HCT116 (cell line): ENCODE measurements around the genes F2RL1 and BHMT.

- RRBS = no CpG with 5 or more reads among the region's 4 CpGs
These were observed 17.2 kb downstream of the F2RL2 start for GRCh38 chr5:76605935-76606489.

DNA sequence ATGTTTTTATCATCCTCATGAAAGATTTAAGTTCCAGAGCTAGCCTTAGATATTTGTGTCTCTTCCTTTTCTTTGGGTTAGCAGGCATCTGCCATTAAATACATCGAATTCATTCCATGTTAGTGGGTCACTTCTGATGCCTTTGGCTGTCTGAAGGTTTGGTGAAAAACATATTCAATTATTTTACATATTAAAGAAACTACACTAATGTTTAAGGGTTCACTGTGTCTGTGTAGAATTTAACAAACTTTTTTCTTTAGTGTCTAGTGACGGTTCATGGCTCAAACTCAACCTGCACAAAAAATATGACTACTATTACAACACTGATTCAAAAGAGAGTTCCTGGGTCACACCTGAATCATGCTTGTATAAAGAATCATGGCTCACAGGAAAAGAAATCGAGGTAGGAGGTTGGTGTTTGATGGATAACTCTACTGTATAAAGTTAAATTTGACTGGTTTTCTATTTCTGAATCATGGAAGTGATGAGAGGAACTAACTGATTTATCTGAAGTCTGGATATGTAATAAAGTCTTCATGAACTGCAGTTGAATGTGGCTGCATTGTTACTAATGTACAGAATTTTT lies 13.7 kb upstream of the F2RL2 start:
- RRBS = no CpG with 5 or more reads among the region's 3 CpGs

- RRBS = no CpG with 5 or more reads among the region's 2 CpGs
These were observed 20.3 kb downstream of the F2R start for GRCh38 chr5:76736232-76736640.

GRCh38 chr5:76818697-76819485 lies at the start of gene F2RL1:
F2RL1 (plus strand) TSS chr5:76819030.
- RRBS = 2% methylated on average over 4 of the region's 64 CpGs

DNA sequence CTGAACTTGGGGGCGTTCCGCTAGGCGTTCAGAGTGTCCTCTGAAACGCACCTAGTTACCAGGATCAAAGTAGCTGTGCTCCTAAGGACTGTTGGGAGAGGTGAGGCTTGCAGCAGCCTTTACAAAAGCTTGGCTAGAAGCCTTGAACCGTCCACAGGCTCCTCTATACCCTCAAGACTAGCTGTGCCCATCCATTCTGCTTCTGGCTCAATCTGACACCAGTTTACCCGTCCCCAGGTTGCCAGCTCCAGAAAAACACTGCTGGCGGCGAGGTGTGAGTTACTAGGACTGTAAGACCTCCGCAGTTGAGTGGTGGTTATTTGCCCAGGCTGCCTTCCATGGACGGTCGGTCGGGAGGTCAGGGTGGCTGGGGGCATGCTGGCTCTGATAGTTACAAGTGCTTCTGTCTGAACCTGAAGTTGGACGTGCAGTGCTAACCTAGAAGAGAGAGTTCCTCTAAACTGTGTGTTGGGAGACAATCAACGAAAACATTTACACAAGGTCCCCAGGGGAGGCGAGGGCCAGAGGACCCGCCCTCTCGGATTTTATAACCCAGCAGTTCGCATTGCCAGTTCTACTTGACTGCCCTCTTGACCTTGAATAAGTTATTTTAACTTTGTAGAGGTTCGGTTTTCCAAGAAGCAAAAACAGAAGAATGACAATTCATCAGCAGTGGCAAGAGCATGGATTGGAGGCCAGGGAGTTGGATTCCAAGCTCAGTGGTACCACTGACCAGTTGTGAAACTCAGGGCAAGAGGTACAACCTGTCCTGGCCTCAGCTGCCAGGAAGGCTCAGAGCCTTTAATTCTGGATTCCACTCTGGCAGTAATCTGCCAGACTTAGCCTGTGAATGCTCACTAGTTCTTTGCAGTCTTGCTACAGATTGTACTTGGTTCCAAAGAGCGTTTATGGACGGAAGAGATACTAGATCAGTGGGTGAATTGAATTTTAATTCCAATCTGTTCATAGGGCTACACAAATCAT lies 28.8 kb upstream of the PDE8B start:
- RRBS = no CpG with 5 or more reads among the region's 21 CpGs

- RRBS = no CpG with 5 or more reads among the region's 4 CpGs
These were observed 133.2 kb downstream of the WDR41 start for GRCh38 chr5:77359000-77359199.

- RRBS = no CpG with 5 or more reads among the region's 9 CpGs
These were observed 4.4 kb downstream of the TBCA start for GRCh38 chr5:77771495-77772382.

DNA sequence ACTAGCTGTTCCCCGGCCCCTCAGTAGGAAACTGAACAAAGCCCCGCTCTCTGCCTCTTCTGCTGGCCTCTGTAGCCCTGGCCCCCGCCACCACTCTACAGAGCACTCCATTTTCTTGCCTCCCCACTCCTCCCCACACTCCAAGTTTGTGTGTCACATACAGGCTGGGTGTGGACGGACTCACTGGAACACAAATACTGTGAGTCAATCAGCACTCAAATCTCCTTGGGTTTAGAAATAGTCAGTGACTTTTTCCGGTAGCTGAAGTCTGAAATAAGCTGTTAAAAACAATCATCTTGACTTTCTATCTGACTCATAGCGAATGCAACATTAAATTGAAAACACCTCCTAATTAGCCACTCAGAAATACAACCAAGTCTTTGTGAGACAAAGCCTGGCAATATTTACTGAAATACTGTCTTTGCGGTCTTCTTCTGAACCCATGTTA lies 122.5 kb downstream of the LHFPL2 start:
- RRBS = no CpG with 5 or more reads among the region's 7 CpGs

GRCh38 chr5:78574802-78575210 lies 73.8 kb downstream of the LHFPL2 start:
- RRBS = no CpG with 5 or more reads among the region's 6 CpGs

DNA sequence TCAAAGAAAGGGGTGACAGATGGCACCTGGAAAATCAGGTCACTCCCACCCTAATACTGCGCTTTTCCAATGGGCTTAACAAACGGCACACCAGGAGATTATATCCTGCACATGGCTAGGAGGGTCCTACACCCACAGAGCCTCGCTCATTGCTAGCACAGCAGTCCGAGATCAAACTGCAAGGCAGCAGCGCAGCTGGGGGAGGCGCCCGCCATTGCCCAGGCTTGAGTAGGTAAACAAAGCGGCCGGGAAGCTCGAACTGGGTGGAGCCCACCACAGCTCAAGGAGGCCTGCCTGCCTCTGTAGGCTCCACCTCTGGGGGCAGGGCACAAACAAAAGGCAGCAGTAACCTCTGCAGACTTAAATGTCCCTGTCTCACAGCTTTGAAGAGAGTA lies 61.4 kb upstream of the LHFPL2 start:
- RRBS = no CpG with 5 or more reads among the region's 10 CpGs

DNA sequence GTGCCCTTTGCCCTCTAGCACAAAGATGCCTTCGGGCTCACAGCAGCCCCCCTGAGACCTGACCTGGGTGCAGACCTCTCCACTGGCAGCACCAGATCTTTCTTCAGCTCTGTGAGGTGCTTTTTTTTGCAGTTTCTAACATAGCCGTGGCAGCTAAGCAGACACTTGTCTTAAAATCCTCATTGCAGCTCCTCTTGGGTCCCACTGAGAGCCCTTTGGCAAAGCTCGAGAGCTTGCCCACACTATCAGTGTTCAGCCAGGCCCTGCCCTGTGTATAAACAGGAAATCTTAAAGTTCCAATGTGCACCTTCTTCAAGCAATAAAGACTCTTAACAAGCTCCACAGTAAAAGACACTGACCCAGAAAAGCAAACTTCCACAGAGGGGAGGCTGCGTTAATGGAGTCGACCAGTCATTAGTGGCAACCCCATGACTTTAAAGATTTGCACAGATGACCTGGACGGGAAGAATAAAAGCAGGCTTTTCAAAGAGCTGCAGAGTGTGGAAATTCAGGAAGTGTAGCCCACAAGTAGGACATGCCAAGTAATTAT lies 71.9 kb upstream of the LHFPL2 start:
- RRBS = no CpG with 5 or more reads among the region's 6 CpGs

DNA sequence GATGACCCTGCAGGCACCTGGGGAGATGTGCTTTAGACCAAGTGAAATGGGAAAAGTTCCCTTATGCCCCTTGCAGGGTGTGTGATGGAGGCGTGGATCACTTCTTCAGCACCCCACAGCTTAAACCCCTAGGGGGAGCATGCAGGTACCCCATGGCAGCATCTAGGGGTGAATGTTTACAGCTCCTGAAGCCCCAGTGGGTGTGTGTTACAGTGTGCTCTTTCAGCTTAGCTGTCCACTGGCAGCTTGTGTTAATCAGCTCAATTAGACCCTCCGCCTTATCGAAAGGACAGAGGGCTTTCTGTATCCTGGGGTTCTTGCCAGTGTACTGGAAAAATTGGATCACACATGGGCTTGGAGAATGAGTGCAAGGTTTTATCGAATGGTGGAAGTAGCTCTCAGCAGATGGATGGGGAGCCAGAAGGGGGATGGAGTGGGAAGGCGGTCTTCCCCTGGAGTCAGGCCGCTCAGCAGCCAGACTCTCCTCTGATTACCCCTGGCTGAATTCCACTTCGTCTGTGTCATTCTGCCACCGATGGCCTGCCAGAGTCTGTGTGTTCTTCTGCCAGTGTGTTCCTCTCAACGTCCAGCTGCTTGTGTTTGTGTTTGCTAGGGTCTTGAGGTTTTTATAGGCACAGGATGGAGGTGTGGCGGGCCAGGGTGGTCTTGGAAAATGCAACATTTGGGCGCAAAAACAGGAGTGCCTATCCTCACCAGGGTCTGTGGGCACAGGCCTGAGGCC lies 6.3 kb downstream of the BHMT2 start:
- RRBS = no CpG with 5 or more reads among the region's 11 CpGs

DNA sequence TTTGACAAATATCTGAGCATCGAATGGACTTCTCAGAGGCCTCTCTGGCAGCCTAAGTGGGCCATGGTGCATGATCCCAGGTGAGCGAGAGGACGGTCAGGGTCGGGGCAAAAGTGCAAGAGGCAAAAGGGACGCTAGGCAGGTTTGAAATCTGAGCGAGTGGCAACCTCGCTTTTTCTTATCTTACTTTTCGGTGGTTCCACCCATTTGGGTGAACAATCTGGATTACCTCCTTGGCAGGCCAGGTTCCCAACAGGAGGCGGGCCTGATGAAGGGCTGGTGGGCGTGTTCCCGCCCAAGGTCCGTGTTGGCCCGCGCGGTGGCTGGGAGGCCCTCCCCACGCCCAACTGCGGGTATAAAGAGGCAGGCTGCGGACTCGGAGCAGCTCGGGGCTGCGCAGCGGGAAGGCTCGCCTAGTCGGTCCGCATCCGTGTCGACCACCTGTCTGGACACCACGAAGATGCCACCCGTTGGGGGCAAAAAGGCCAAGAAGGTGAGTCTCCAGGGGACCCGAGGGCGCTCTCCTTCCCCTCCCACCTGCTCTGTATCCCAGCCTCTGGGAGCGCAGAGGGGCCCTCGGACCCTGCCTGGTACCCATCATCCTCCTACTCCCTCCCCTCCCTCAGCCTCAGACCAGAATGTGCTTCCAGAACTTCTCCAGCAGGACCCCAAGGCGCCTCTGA lies at the start of gene BHMT:
TSS of gene BHMT (plus strand) at position 384 of the 683 bp plus-strand sequence.
- RRBS = no CpG with 5 or more reads among the region's 34 CpGs

GRCh38 chr5:79236258-79236974 lies 485 bp downstream of the JMY start:
- RRBS = 2% methylated on average over 48 of the region's 98 CpGs

DNA sequence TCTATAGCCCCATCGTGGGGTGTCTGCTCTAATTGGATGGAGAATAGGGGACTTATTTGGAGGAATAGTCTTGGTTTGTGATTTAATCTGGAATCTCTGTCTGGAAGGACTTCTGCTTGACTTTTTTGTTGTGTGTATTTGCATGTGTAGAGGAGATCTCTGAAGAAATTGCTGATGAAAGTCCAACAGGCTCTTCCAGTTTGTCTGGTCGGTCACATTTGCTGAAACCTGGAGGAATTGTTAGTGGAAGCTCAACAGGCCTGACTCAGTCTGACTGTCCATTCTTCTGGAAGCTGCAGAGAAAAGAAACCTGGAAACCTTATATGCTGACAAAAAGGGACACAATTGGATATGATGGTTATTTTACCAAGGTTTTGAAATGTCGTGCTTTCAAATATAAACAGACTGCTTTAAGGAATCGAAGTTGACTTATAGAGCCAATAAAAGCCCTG lies 33.4 kb upstream of the TENT2 start:
- RRBS = no CpG with 5 or more reads among the region's 4 CpGs

DNA sequence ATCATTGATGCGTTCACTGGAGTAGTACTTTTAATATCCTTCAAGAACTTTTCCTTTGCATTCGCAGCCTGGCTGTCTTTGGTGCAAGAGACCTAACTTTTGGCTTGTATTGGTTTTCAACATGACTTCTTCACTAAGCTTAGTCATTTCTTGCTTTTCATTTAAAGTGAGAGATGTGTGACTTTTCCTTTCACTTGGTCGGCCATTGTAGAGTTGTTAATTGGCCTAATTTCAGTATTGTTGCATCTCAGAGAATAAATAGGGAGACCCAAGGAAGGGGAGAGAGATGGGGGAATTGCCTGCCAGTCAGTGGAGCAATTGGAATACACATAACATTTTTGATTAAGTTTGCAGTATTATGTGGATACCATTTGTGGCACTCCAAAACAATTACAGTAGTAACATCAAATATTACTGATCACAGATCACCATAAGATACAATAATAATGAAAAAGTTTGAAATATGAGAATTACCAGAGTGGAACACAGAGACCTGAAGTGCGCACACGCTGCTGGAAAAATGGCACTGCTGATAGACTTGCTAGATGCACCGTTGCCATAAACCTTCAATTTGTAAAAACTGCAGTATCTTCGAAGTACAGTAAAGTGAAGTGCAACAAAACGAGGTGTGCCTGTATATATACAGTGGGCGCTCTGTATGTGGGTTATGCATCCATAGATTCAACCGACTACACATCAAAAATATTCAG lies 26.2 kb upstream of the CMYA5 start:
- RRBS = no CpG with 5 or more reads among the region's 10 CpGs

DNA sequence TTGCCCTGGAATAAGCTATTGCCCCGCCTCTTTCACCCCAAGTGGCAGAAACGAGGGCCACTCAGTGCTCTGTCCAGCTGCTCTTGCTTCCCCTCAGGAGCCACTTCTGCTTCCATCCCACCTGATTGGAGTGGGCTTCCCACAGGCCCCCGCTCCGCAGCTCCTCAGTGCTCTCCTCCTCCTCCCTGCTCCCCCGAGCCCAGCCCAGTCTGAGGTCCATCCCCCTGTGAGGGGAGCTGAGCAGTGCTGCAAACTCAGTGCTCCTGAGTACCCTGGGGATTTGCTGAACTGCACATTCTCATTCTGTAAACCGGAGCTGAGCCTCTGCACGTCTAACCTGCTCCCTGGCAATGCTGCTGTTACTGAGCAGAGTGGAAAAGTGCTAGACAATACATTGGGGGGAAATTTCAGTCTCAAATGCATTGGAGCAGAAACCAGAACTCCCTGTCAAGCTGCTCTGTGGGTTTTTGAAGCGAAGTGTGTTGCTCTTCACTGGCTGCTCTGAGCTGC lies 74.9 kb downstream of the THBS4 start:
- RRBS = no CpG with 5 or more reads among the region's 8 CpGs

DNA sequence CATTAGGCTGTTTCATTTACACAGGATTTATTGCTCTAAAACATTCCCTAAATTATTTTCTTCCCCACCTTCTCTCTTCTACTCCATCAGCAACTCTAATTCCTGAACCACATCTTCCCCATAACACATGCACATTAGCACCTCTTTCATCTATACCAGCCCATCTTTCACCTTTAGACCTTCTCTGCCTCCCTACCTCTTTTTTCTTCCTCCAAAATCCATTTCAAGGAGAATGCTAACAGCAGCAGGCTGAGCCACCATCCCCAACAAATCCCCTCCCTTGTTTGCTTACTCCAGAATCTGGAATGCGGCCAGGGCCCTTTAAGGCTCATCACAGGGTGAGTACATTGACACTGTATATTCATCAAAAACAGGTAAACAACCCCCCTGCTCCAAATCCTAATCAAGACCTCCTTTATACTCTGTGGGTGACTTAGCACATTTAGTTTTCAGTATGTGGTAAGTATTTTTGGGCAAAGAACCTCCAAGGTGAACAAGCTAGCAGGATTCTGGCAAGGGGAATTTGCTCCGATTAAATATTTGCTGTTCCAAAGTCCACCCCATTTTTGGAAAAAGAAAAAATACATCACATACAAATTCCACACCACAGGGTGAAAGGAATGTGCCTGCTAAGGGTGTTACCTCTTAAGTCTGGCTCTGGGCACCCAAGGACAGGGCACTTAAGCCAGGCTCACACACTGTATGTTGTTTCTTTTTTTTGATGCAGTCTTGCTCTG lies 71.5 kb downstream of the SERINC5 start:
- RRBS = no CpG with 5 or more reads among the region's 2 CpGs

DNA sequence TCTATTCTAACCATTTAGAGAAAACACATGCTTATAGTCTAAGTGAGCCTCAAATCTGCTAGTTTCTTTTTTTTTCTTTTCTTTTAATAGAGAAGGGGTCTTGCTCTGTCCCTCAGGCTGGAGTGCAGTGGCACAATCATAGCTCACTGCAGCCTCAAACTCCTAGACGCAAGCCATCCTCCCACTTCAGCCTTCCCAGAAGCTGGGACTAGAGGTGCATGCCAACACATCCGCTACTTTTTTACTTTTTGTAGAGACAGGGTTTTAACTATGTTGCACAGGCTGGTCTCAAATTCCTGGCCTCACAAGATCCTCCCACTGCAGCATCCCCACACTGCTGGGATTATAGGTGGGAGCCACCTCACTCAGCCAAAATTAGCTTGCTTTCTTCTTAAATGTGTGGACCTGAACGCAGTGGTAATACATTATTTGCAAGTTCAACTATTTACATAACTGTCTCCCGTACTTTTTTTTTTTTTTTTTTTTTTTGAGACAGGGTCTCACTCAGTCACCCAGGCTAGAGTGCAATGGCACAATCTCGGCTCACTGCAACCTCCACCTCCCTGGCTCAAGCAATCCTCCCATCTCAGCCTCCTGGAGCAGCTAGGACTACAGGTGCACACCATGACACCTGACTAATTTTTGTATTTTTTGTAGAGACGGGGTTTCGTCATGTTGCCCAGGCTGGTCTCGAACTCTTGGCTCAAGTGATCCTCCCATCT lies 66.0 kb downstream of the SERINC5 start:
- RRBS = no CpG with 5 or more reads among the region's 8 CpGs